Measurements from ENCODE around the gene SERPINA12.

- RRBS: no CpG with 5 or more reads among the region's 6 CpGs
These were observed 19.0 kb downstream of the OTUB2 start for GRCh38 chr14:94045230-94045454.

- RRBS: no CpG with 5 or more reads among the region's 1 CpG
These were observed 26.8 kb downstream of the DDX24 start for GRCh38 chr14:94054308-94054591.

DNA sequence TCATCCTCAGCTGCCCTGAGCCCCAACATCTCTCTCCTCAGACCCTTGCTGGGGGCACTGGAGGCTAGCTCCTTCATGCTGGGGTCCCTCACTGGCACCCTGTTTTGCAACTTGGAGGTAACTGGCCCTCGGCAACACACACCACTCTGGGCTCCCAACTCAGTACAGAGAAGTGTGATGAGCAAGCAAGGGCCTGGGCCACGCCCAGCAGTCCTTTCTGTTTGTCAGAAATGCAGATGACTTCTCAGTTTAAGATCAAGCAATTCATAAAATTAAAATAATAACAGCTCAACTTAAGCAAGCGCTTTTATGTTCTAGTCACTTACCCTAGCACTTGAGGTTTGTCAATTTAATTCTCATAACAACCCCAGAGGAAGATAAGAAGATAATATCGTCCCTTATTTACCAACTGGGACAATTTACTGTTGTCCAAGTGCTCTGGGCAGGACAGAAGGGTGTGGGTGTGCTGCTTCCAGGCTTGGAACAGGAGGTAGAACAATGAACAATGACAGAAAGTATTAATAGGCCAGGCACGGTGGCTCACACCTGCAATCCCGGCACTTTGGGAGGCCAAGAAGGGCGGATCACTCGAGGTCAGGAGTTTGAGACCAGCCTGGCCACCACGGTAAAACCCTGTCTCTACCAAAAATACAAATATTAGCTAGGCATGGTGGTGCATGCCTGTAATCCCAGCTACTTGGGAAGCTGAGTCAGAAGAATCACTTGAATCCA lies 16.5 kb downstream of the IFI27L2 start:
- RRBS: no CpG with 5 or more reads among the region's 9 CpGs

DNA sequence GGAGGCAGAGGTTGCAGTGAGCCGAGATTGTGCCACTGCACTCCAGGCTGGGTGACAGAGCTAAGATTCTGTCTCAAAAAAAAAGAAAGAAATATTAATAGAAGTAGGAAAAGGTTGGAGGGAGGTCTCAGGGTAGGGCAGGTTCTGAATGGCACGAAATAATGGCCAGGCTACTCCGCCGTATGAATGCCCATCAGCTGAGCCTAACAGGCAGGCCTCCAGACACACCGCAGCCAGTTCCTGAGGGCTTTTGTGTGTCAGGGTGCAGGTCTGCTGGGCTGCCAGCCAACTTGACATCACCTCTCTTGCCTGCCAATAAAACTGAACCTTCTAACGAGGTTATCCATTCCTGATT lies 16.0 kb downstream of the IFI27L2 start:
- RRBS: no CpG with 5 or more reads among the region's 6 CpGs

DNA sequence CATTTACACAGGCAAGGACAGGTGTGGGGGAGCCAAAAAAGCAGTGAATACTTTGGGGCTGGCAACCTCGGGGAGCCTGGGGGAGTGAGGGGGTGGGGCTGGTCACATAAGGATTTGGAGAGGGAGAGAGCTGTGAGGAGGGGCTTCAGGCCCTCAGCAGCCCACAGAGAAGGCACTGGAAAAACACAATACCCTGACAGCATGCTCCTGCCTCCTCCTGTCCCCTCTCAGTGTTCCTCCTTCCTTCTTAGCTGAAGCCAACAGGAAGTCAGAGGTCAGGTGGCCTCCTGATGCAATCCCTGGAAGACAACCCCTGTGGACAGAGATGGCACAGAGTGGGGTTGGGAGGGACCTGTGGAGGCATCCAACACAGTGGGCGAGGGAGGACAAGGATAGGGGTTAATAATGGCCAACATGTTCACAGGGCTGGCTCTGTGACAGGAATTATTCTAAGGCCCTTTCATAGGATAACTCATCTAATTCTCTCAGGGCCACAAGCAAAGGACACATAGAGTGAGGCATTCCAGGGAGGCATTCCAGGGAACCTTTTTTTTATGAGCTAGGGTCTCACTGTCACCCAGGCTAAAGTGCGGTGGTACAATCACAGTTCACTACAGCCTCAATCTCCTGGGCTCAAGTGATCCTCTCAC lies 15.4 kb upstream of the IFI27L2 start:
- RRBS: no CpG with 5 or more reads among the region's 3 CpGs

DNA sequence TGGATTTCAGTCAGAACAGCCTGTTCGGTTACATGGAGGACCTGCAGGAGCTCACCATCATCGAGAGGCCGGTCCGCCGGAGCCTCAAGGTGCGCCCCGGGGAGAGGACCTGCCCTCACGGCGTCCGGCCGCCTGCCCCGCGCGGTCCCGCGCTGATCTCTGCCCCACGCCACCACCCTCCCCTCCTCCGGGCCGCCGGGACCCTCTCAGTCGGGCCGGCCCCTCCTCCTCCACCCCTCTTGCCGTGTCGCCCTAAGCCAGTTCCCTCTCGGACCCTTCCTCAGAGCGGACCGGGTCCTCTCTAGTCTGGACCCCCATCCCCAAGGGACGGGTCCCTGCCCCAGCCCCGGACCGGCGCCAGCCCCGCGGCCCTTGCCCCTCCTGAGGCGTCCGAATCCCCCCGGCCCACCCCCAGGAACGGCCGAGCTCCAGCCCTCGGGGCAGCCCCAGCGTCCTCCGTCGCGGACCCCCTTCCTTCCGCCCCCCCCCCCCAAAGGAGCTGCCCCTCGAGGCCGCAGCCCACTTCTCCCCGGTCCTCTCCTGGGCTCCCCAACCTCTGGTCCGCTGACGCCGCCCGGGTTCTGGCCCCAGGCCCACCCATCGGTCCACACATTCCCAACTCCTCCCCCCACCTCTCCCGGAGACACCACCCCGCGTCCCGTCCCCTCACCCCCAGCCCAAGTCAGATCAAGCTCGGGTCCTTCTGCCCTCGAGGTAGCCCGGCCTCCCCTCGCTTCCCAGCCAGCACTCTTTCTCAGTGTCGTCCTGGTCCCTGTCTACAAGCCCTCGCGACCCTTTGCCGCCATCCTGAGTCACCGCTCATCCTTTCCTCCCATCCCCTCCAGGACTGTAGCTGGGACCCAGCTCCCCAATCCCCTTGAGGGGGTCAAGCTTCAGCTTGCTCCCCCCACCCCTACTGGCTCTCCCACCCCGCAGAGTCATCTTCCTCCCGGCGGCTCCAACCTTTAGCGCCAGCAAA lies 661 bp downstream of the PPP4R4 start:
- RRBS: 3% methylated on average over 38 of the region's 69 CpGs

DNA sequence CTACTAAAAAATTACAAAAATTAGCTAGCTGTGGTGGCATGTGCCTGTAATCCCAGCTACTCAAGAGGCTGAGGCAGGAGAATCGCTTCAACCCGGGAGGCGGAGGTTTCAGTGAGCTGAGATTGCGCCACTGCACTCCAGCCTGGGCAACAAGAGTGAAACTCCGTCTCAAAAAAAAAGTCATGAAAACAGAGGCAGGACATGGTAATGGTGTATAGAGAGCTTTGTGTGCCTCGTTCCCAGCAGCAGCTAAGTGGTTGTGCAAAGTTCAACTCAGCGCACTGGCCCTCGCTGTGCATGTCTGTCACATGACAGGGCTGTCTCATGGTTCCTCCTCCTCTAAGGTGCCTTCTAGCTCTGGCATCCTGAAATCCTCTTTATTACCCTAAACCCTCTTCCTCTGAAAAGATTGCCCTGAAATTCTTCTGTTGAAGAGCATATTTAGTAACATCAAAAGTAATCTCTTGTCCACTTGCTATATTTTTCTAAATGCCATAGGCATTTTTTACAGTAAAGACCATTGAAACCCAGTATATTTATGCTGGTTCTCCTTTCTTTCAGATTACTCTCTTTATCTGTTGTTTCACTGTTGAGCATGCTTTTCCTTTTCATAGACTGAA lies 15.8 kb downstream of the SERPINA10 start:
- RRBS: no CpG with 5 or more reads among the region's 8 CpGs

DNA sequence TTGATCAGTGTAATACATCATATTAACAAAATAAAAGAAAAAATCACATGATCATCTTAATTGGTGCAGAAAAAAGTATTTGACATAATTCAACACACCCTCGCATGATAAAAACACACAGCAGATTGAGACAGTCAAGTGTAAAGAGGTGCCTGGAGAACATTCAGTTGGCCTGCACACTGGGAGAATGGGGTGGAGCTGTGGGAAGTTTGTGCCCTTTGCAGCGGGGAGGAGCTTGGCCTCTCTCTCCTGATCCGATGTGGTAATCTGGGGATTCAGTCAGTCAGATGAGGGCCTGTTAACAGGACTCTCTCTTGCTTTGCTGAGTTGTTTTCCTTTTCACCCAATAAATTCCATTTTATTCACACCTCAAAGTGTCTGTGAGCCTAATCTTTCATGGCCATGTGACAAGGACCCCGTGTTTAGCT lies 5.9 kb downstream of the SERPINA6 start:
- RRBS: no CpG with 5 or more reads among the region's 4 CpGs

GRCh38 chr14:94355248-94355589 lies 32.1 kb upstream of the SERPINA6 start:
- RRBS: no CpG with 5 or more reads among the region's 8 CpGs

GRCh38 chr14:94376236-94376474 lies 12.2 kb downstream of the SERPINA1 start:
- RRBS: no CpG with 5 or more reads among the region's 3 CpGs

DNA sequence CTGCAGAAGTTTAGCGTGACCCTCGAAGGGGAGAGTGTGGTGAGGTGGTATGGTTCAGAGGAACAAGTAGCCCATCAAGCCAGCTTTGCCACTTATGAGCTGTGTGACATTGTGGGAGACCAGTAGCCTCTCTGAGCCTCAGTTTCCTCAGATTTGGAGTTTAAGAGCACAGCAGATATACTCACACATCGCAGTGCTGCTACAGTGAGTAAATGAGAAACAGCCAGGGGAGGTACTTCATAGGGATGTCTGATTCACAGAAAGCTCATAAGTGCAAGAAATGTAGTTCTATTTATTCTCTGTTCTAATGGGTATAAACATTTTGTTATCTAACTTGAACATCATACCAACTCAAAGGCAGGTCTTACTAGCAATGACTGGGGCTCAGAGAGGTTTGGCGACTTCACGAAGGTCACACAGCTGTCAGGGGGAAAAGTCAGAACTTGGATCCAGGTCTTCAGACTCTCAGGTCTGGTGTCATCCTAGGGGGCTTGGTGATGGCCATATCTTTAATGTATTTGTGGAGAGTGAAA lies 11.9 kb downstream of the SERPINA1 start:
- RRBS: no CpG with 5 or more reads among the region's 5 CpGs

- RRBS: 6% methylated on average over 2 of the region's 15 CpGs
These were observed 2.3 kb upstream of the SERPINA1 start for GRCh38 chr14:94390382-94391371.

- RRBS: no CpG with 5 or more reads among the region's 11 CpGs
These were observed 6.4 kb upstream of the SERPINA1 start for GRCh38 chr14:94394612-94395370.

- RRBS: no CpG with 5 or more reads among the region's 4 CpGs
These were observed 10.7 kb upstream of the SERPINA11 start for GRCh38 chr14:94463413-94463625.

DNA sequence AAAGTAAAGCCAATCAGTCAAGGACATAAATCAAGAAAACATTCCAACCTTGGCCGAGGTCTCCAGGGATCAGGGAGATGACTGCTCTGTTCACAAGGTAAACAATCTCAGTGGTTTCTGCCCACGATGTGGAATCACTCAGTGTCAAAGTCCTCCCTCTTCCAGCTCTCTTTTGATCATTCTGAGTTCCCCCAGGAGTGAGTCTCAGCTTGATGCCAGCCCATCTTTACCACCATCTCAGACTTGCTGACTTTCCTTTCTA lies 4.8 kb upstream of the SERPINA9 start:
- RRBS: no CpG with 5 or more reads among the region's 2 CpGs

- RRBS: no CpG with 5 or more reads among the region's 3 CpGs
These were observed at the start of gene SERPINA12 for GRCh38 chr14:94509326-94509644. TSS of gene SERPINA12 (minus strand) at chr14:94509469.

- RRBS: no CpG with 5 or more reads among the region's 4 CpGs
These were observed 1.7 kb downstream of the SERPINA5 start for GRCh38 chr14:94582964-94583356.

GRCh38 chr14:94584192-94585306 lies 3.3 kb downstream of the SERPINA5 start:
- RRBS: no CpG with 5 or more reads among the region's 11 CpGs

- RRBS: no CpG with 5 or more reads among the region's 4 CpGs
These were observed 1.6 kb upstream of the SERPINA3 start for GRCh38 chr14:94610520-94610986.

DNA sequence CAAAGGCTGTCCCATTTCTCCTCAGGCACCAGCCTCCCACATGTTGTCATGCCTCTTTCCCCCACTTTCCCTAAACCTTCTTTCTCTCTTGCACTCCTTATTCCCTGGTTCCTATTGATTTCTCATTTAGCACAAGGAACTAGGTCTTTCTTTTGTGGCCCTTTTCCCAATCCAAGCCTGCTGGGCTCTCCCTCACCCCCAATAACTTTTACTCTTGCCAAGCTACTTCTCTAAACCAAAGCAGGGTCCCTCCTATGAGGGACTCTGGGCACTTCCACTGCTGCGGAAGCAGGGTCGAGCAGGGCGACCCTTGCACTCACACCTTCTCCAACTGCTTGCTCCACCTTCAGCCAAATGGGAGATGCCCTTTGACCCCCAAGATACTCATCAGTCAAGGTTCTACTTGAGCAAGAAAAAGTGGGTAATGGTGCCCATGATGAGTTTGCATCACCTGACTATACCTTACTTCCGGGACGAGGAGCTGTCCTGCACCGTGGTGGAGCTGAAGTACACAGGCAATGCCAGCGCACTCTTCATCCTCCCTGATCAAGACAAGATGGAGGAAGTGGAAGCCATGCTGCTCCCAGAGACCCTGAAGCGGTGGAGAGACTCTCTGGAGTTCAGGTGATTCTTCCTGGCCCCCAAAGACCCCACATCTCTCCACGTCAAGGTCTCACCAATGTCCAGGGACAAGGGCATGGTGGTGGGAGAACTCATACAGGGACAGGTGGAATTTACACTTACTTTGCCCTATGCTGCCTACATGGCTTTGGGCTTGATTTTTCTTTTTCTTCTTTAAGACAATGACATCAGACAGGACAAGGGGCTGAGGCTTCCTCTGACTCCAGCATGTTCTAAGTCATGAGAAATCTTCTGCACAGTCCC lies 6.9 kb downstream of the SERPINA3 start:
- RRBS: no CpG with 5 or more reads among the region's 9 CpGs

Data from renal cortical epithelial cell (primary cell).